Esophagus squamous epithelium (tissue), 4 donors: ENCODE results near the gene OVOL1.

- PRO-cap = no peak
- RAMPAGE, long total RNA, 4 experiments = no peak in any of the 4 experiments
These were observed 27.0 kb downstream of the FRMD8 start for GRCh38 chr11:65413238-65414089.

- PRO-cap = bidirectional peak, plus-strand start at chr11:65422798, minus-strand start at chr11:65422604; unidirectional peak, plus-strand start at chr11:65422798; bidirectional peak, plus-strand start at chr11:65423154, minus-strand start at chr11:65422851
- RAMPAGE, long total RNA, 4 experiments = start-site peak on the plus strand in 4 of 4 experiments, at chr11:65422797-65423002 at its widest, 38 to 335 reads per replicate
These were observed 36.5 kb downstream of the FRMD8 start for GRCh38 chr11:65422779-65423521.

- PRO-cap = no peak
- RAMPAGE, long total RNA, 4 experiments = no peak in any of the 4 experiments
These were observed 37.0 kb downstream of the FRMD8 start for GRCh38 chr11:65423522-65423667.

GRCh38 chr11:65442893-65443852 lies 56.7 kb downstream of the FRMD8 start:
- PRO-cap = bidirectional peak, plus-strand start at chr11:65443540, minus-strand start at chr11:65443381
- RAMPAGE, long total RNA, 4 experiments = start-site peak on the plus strand in 1 of 4 experiments, at chr11:65443520-65443686 at its widest, 87 to 100 reads per replicate

DNA sequence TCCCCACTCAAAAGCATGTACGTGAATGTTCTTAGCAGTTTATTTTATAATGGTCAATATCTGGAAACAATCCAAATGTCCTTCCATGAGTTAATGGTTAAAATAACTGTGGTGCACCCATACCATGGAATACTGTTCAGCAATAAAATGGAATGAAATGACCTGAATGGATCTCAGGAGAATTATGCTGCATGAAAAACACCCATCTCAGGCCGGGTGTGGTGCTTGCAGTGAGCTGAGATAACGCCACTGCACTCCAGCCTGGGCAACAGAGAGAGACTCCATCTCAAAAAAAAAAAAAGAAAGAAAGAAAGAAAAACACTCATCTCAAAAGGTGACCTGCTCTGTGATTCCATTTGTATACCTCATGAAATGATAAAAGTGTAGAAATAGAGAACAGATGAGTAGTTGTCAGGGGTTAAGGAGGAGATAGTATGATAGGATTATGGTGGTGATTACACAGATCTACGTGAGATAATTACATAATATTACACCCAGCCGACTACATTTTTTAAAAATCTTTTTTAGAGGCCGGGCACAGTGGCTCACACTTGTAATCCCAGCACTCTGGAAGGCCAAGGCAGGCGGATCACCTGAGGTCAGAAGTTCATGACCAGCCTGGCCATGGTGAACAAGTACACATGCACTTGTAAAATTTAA lies 57.0 kb upstream of the SCYL1 start:
- PRO-cap = no peak
- RAMPAGE, long total RNA, 4 experiments = no peak in any of the 4 experiments

DNA sequence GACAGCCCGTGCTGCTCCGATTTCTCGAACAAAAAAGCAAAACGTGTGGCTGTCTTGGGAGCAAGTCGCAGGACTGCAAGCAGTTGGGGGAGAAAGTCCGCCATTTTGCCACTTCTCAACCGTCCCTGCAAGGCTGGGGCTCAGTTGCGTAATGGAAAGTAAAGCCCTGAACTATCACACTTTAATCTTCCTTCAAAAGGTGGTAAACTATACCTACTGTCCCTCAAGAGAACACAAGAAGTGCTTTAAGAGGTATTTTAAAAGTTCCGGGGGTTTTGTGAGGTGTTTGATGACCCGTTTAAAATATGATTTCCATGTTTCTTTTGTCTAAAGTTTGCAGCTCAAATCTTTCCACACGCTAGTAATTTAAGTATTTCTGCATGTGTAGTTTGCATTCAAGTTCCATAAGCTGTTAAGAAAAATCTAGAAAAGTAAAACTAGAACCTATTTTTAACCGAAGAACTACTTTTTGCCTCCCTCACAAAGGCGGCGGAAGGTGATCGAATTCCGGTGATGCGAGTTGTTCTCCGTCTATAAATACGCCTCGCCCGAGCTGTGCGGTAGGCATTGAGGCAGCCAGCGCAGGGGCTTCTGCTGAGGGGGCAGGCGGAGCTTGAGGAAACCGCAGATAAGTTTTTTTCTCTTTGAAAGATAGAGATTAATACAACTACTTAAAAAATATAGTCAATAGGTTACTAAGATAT lies 26.2 kb upstream of the SCYL1 start:
- PRO-cap = bidirectional peak, plus-strand start at position 203 of the sequence, minus-strand start at position 127 of the sequence; bidirectional peak, plus-strand start at position 563 of the sequence, minus-strand start at position 414 of the sequence
- RAMPAGE, long total RNA, 4 experiments = start-site peak on the plus strand in 2 of 4 experiments, centred at position 562 of the sequence, 39,071 to 89,173 reads per replicate

- PRO-cap = bidirectional peak, plus-strand start at chr11:65503367, minus-strand start at chr11:65503239
- RAMPAGE, long total RNA, 4 experiments = no peak in any of the 4 experiments
These were observed 22.1 kb upstream of the SCYL1 start for GRCh38 chr11:65502480-65503528.

DNA sequence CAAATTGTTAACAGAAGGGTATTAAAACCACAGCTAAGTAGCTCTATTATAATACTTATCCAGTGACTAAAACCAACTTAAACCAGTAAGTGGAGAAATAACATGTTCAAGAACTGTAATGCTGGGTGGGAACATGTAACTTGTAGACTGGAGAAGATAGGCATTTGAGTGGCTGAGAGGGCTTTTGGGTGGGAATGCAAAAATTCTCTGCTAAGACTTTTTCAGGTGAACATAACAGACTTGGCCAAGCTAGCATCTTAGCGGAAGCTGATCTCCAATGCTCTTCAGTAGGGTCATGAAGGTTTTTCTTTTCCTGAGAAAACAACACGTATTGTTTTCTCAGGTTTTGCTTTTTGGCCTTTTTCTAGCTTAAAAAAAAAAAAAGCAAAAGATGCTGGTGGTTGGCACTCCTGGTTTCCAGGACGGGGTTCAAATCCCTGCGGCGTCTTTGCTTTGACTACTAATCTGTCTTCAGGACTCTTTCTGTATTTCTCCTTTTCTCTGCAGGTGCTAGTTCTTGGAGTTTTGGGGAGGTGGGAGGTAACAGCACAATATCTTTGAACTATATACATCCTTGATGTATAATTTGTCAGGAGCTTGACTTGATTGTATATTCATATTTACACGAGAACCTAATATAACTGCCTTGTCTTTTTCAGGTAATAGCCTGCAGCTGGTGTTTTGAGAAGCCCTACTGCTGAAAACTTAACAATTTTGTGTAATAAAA lies 19.0 kb upstream of the SCYL1 start:
- PRO-cap = no peak
- RAMPAGE, long total RNA, 4 experiments = no peak in any of the 4 experiments

GRCh38 chr11:65551708-65552495 lies 6.3 kb downstream of the LTBP3 start:
- PRO-cap = unidirectional peak, minus-strand start at chr11:65552185
- RAMPAGE, long total RNA, 4 experiments = start-site peak on the minus strand in 1 of 4 experiments, at chr11:65551978-65552393 at its widest, 16 reads per replicate

GRCh38 chr11:65553325-65554153 lies 4.6 kb downstream of the LTBP3 start:
- PRO-cap = no peak
- RAMPAGE, long total RNA, 4 experiments = no peak in any of the 4 experiments

GRCh38 chr11:65558823-65559433 lies 769 bp upstream of the LTBP3 start:
- PRO-cap = no peak
- RAMPAGE, long total RNA, 4 experiments = no peak in any of the 4 experiments

GRCh38 chr11:65565775-65566426 lies 4.4 kb upstream of the ZNRD2 start:
- PRO-cap = unidirectional peak, minus-strand start at chr11:65566022
- RAMPAGE, long total RNA, 4 experiments = no peak in any of the 4 experiments

DNA sequence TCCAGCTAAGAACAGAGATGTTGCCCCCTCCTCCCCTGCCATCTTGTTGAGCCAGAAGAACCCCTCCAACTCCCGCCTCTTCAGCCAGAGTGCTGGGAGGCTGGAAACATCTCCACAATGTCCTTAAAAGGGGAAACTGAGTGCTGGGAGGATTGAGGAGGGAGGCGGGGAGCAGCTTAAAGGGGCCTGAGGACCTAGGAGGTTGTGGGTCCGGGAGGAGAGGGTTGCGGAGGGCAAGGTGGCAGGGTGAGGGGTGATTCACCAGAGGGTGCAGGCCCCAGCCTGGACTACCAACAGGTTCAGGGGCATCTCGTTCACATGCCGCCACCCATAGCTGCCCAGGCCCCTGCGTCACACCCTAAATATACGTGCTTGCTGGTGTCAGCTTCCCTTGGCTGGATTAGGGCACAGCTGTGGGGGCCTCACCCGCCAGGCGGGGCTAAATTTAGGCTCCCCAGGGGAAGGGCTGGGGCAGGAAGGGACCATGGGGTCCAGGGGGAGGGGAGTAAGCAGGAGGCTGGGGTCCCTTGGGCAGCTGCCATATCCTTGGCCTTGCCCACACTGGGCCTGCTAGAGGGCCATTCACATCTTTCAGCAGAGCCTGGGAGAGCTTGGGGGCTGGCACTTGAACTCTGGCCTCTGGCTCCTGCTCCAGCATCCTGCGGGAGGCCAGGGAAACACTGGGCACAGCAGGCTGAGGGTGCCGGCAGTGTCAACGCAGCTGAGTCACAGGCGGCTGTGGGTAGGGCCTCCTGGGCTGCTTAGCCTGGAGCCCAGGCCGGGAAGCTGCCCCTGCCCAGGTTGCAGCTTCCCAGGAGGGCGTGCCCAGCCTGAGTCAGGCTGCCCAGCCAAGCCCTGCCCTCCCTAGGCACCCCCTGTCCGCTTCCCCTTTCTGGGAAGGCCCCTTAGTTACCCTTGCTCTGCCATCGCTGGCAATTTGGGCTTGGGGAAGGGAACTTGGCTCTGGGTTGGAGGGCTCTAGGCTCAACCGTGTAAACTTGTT lies 1.3 kb downstream of the EHBP1L1 start:
- PRO-cap = bidirectional peak, plus-strand start at position 179 of the sequence, minus-strand start at position 91 of the sequence; unidirectional peak, minus-strand start at position 292 of the sequence; bidirectional peak, plus-strand start at position 709 of the sequence, minus-strand start at position 740 of the sequence; bidirectional peak, plus-strand start outside the sequence, minus-strand start at position 837 of the sequence
- RAMPAGE, long total RNA, 4 experiments = no peak in any of the 4 experiments

GRCh38 chr11:65577814-65578075 lies 1.9 kb downstream of the EHBP1L1 start:
- PRO-cap = bidirectional peak, plus-strand start at chr11:65577884, minus-strand start at chr11:65577647
- RAMPAGE, long total RNA, 4 experiments = no peak in any of the 4 experiments

DNA sequence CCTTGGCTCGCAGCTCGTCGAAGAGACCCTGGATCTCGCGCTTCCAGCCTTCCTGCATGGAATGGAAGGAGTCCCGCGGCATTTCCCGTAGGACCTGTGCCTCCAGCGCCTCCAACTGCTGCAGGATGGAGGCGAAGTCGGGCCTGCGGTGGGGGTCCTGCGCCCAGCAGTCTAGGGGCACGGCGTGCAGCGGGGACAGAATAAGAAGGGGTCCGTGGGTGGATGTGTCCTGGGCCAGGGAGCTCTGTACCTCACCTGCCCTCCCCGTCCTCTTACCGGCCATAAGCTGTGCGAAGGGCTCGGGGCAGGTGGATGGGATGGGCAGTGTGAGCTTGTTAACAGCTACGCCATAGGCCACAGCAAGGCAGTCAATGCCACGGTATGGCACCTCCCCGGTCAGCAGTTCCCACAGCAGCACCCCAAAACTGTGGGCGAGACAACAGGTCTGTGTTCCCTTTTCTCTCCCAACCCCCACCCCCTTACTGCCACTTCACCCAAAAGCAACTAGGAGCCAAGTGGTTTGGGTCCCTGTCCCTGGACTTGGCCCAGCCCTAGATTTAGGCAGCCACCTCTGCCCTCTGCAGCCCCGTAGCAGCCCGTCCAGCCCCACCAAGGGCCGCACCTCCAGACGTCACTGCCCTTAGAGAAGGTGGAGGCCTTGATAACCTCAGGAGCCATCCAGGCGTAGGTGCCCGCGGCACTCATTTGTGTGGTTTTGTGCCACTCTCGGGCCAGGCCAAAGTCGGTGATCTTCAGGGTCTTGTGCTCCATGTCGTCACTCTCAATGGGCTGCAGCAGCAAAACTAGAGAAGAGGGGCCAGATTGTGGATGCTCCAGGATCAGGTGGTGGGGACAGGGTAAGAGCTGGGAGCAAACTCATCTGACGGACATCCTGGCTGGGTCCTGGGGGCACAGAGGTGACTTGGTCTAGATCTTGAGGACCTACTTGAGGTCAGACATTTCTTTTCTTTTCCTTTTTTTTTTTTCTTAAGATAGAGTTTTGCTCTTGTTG lies 6.1 kb downstream of the MAP3K11 start:
- PRO-cap = no peak
- RAMPAGE, long total RNA, 4 experiments = no peak in any of the 4 experiments

DNA sequence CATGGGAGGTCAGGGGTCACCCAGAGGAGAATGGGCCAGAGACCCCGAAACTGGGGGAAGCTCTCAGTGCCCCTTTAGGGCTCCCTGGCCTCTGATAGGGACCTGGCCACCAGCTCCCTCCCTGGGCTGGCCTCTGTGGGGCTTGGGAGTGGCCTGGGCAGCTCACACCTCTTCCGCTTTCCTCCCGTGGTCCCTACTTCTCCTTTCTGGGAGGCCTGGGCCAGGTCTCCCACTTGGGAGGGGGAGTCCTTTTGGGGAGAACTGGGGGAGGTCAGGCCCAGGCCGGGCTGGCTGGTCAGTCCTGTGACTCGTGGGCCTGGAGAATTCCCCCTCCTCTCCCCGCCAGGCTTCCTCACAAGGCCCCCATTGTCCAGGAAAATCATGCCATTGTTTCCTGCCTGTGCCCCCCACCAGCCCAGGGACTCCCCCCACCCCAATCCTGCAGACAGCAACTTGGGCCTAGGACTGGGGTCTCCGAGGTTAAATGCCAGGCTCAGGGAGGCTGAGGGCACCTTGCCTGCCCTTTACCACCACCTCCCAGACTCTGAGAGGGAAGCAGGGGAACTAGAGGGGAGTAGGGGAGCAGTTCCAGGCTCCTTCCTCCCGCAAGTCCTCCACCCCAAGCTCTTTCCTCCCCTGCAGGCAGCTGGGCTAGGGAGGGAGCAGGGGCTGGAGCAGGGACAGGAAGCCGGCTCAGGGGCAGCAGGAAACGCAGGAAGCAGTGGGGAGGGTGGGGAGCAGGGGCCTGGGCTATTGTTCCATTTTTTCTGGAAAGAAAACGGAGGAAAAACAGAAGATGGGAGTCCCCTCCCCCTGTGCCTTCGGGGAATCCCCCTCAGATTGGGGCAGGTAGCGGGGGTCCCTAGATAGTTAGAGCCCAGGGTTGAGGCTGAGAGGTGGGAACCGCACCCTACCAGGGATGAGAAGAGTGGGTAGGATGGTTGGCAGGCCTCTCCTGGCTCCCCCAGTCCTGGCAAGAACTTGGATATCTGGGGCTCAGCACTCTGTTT lies 2.7 kb downstream of the MAP3K11 start:
- PRO-cap = unidirectional peak, plus-strand start at position 244 of the sequence; unidirectional peak, minus-strand start at position 628 of the sequence
- RAMPAGE, long total RNA, 4 experiments = no peak in any of the 4 experiments

DNA sequence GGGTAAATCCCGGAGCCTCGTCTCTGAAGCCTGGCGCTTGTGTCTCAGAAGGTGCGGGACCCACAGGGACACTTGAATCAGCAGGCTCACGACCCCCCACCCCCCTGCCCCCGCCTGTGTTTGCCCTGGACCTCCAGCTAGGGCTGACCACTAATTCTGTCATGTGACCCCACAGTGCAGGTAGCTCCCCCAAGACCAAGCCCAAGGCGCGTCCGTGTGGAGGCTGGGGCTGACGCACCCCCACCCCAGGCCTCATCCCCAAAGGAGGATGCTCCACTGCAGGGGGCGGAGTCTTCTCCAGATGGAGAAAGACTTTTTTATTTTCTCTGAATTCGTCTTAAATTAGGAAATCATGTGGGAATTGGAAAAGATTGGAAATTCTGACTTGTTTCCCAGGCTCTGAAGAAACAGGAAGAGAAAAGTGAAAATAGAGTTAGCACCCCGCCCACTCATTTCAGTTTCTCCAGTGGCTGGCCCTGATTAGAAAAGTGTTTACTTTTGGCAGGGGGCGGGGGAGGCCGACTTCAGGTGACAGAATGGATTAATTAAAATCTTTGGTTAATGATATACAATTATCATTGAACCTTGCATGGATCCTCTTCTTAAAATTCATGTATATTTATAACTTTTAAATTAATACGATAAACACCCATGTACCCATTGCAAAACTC lies 1.1 kb upstream of the RELA start:
- PRO-cap = unidirectional peak, minus-strand start at position 216 of the sequence; unidirectional peak, minus-strand start at position 267 of the sequence; unidirectional peak, minus-strand start at position 401 of the sequence; unidirectional peak, minus-strand start at position 461 of the sequence
- RAMPAGE, long total RNA, 4 experiments = no peak in any of the 4 experiments

GRCh38 chr11:65744101-65744875 lies 23.7 kb upstream of the RNASEH2C start:
- PRO-cap = unidirectional peak, plus-strand start at chr11:65744631
- RAMPAGE, long total RNA, 4 experiments = no peak in any of the 4 experiments

- PRO-cap = bidirectional peak, plus-strand start at chr11:65777046, minus-strand start at chr11:65776751
- RAMPAGE, long total RNA, 4 experiments = no peak in any of the 4 experiments
These were observed 3.6 kb downstream of the AP5B1 start for GRCh38 chr11:65776895-65777807.

- PRO-cap = bidirectional peak, plus-strand start at chr11:65786640, minus-strand start at chr11:65786538; bidirectional peak, plus-strand start at chr11:65787099, minus-strand start at chr11:65786873
- RAMPAGE, long total RNA, 4 experiments = start-site peak on the plus strand in 2 of 4 experiments, at chr11:65787058-65787103 at its widest, 73 to 355 reads per replicate
These were observed at the start of gene OVOL1 for GRCh38 chr11:65786208-65787273. Gene OVOL1 (plus strand): TSS chr11:65787063.